ENCODE data around the gene CYS1.

- RRBS = 4% methylated on average over 45 of the region's 84 CpGs
Observed at GRCh38 chr2:10079859-10080428, at the start of gene CYS1. Gene CYS1, minus strand, starts transcription at chr2:10080411.

DNA sequence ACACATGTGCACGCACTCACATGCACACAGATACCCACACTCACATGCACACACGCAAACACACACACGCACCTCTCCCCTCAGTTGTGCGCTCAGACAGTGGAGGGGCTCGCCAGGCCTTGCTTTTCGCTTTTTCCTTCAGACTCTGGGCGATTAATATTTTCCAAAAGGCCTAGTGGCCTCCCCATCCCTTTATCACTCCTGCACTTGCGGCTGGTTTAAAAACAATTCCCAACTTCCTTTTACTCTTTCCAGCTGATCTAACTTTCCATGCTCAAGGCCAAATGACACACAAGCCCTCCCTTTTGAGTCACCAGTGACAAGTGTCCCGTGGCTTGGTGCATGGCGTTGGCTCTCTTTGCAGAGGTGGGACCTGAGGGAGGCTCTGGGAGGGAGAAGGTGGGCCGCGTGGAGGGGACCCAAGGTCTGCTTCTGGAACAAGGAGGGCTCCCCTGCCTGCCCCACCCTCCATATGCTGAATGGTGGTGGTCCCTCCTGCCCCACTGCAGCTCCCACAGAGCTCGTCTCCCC, 30.9 kb upstream of the HPCAL1 start:
- RRBS = no CpG with 5 or more reads among the region's 13 CpGs

- RRBS = no CpG with 5 or more reads among the region's 5 CpGs
Observed at GRCh38 chr2:10308475-10308767, 5.7 kb downstream of the HPCAL1 start.

DNA sequence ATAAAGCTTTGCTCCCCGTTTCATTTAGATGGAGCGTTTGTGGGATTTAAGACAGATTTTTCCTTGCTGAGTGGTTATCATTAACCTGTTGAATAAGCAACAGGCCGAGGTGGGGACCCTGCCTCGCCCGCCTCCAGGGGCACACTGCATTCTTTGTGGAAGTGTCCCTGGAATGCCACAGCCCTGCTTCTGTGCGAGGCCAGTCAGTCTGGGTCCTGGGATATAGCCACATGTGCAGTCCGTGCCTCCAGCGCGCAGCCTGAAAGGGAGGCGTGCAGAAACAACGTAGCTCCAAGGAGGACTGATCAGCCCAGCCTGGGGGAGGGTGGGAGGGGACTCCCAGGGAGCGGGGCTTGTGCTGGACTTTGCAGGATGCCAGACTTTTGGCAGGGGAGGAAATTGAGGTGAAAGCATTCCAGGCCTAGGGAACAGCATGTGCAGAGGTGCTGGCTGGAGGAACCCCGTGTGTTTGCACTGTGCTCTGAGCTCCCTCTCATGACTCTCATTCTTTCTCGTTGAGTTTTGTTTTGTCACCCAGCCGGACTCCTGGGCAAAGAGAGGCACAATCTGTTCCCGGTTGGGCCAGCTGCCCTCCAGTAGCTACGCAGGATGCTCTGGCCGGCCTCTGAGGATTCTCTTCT, 39.6 kb downstream of the HPCAL1 start:
- RRBS = no CpG with 5 or more reads among the region's 18 CpGs

- RRBS = no CpG with 5 or more reads among the region's 28 CpGs
Observed at GRCh38 chr2:10371446-10372581, 69.1 kb downstream of the HPCAL1 start.

GRCh38 chr2:10378165-10378701, 69.9 kb downstream of the ODC1 start:
- RRBS = no CpG with 5 or more reads among the region's 11 CpGs

DNA sequence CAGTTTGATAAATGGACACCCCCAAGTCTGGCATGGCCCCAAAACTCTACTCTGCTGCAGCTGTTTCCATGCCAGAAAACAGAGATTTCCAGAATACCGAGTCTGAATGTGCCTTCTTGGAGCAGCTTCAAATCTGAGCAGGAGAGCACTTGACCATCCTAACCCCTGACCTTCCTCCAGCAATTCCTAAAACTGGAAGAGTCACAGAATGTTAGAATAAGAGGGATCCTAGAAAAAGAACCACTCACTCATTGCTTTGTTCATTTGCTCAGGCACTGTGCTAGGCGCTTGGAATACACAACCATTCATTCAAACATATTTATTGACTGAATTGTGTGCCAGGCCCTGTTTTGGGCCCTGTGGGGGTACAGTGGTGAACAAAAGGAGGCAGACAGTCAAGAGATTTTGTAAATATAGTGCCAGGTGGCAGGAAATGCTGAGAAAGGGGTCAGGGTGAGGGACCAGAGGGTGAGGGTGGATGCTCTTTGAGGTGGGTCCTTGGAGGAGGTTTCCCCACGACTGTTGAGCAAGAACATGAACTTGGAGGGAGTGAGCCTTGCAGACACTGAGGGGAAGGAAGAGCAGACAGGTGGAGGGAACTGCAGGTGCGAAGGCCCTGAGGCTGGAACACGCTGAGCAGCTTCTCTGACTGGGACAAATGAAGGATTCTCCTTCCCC, 40.8 kb downstream of the ODC1 start:
- RRBS = no CpG with 5 or more reads among the region's 5 CpGs

GRCh38 chr2:10410233-10410726, 37.8 kb downstream of the ODC1 start:
- RRBS = no CpG with 5 or more reads among the region's 8 CpGs

DNA sequence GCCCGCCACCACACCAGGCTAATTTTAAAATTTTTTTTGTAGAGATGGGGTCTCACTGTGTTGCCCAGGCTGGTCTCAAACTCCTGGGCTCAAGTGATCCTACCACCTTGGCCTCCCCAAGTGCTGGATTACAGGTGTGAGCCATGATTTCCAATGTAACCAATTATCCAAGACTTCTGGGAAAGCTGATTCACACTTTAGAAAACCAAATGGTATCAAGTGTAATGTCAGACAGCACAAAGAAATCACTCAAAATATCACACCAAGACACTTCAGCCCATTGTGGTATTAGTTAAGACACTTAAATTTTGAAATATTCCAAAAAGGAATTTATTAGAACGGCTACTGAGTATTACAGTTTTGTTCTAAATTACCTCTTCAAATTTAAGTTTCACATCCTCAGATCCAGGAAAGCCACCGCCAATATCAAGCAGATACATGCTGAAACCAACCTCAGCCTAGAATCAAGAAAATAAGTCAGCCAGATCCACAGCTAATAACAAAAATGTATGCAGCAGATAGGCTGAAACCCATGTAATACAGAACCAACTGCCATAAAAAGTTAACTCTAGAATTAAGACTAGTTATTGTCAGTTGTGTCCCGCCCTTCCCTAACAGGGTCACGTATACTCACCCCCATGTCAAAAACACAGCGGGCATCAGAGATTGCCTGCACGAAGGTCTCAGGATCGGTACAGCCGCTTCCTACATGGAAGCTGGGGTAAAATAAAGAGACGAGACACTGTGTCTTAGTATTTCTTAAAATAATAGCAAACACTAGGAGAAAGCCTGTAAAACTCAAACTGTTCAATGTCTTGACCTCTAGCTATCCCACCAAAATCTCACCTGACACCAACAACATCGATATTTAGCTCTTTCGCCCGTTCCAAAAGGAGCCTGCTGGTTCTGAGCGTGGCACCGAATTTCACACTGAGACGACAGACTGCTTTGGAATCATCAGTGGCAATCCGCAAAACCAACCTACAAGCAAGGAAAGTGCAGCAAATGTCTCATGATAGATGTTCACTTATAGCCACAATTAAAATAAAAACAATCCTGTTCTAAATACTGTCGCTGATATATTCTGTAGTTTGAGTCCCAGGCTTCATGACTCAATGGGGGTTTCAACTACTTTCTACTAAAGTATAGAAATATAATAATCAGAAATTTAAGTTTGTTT, 4.9 kb downstream of the ODC1 start:
- RRBS = no CpG with 5 or more reads among the region's 18 CpGs

- RRBS = 61% methylated on average over 2 of the region's 16 CpGs
Observed at GRCh38 chr2:10449941-10450474, 1.9 kb upstream of the ODC1 start.

DNA sequence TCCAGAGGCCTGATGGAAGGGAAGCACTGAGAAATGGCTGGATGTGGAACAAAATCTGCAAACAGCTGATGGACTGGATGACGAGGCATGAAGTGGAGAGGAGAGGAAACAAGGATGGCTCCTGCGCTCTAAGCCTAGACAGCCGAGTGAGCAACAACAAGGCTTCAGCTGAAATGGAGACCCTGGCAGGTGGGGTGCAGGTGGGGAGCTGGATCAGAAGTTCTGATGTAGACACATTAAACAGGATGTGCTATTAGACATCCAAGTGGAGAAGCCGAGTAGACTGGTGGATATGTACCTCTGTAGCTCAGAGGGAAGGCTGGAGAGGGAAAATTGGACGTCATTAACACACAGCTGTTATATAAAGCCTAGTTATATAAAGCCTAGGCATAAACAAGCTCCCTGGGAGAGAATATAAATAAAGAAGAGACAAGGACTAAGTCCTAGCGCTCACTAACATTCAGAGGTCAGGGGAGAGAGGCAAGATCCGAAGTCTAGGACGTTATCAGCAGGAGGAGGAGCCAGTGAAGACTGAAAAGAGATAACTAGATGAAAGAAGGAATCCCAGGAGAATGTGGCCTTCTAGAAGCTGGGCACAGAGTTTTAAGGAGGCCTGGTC, 55.4 kb downstream of the NOL10 start:
- RRBS = no CpG with 5 or more reads among the region's 8 CpGs

- RRBS = no CpG with 5 or more reads among the region's 20 CpGs
Observed at GRCh38 chr2:10774344-10775351, 37.9 kb downstream of the PDIA6 start.

GRCh38 chr2:10812920-10813715, 533 bp upstream of the PDIA6 start:
- RRBS = 0% methylated on average over 8 of the region's 39 CpGs

GRCh38 chr2:10847006-10847581, 34.5 kb upstream of the PDIA6 start:
- RRBS = no CpG with 5 or more reads among the region's 8 CpGs

DNA sequence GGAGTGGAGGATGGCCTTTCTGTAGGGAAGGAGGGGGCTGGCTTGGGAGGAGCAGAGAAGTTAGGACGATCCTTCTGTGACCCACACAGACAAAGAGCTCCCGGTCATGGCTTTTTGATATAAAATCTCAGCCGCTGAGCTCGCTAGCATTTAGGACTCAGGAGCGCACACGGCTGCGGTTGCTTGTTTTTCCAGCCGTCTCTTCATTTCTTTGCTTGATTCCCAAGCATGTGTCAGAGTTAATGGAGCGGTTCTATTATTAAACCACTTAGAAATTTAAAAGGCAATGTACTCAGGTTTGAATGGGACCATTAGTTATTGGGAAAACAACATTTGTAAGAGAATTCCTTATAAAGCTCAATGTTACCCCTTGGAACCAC, 47.3 kb upstream of the KCNF1 start:
- RRBS = no CpG with 5 or more reads among the region's 9 CpGs

DNA sequence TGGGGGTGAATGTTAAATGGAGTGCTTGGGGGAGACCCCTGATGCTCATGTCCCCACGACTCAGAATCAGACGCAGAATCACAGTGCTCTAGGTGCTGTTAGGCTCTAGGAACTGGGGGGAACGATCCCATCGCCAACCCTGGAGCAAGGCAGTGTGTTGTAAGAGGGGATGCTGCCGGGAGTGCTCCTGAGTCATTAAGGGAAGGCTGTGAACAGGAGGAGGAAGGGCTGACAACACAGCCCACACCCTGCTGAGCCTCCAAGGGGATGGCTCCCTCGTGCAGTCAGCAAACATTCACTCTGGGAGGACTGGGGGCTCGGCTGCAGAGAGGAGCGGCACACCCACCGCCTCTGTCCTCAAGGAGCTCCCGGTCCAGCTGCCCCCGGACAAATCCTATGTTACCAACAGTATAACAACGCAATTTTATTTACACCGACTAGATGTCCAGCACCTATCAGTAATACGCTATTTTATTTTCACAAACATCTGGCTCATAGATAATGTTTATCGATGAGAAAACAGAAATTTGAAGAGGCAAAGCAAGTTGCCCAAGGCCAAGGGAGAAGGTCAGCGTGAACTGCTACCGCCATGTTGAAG, 33.9 kb upstream of the KCNF1 start:
- RRBS = no CpG with 5 or more reads among the region's 17 CpGs

- RRBS = no CpG with 5 or more reads among the region's 33 CpGs
Observed at GRCh38 chr2:10983071-10983968, 71.6 kb downstream of the KCNF1 start.

- RRBS = no CpG with 5 or more reads among the region's 7 CpGs
Observed at GRCh38 chr2:11197301-11197975, 42.2 kb downstream of the SLC66A3 start.

- RRBS = no CpG with 5 or more reads among the region's 6 CpGs
Observed at GRCh38 chr2:11220917-11221582, 65.8 kb downstream of the SLC66A3 start.

- RRBS = no CpG with 5 or more reads among the region's 13 CpGs
Observed at GRCh38 chr2:11342727-11343436, 1.6 kb downstream of the ROCK2 start.

Measured in iris pigment epithelial cell (primary cell).